Fibroblast of villous mesenchyme (primary cell): ENCODE measurements around a stretch of chr12.

DNA sequence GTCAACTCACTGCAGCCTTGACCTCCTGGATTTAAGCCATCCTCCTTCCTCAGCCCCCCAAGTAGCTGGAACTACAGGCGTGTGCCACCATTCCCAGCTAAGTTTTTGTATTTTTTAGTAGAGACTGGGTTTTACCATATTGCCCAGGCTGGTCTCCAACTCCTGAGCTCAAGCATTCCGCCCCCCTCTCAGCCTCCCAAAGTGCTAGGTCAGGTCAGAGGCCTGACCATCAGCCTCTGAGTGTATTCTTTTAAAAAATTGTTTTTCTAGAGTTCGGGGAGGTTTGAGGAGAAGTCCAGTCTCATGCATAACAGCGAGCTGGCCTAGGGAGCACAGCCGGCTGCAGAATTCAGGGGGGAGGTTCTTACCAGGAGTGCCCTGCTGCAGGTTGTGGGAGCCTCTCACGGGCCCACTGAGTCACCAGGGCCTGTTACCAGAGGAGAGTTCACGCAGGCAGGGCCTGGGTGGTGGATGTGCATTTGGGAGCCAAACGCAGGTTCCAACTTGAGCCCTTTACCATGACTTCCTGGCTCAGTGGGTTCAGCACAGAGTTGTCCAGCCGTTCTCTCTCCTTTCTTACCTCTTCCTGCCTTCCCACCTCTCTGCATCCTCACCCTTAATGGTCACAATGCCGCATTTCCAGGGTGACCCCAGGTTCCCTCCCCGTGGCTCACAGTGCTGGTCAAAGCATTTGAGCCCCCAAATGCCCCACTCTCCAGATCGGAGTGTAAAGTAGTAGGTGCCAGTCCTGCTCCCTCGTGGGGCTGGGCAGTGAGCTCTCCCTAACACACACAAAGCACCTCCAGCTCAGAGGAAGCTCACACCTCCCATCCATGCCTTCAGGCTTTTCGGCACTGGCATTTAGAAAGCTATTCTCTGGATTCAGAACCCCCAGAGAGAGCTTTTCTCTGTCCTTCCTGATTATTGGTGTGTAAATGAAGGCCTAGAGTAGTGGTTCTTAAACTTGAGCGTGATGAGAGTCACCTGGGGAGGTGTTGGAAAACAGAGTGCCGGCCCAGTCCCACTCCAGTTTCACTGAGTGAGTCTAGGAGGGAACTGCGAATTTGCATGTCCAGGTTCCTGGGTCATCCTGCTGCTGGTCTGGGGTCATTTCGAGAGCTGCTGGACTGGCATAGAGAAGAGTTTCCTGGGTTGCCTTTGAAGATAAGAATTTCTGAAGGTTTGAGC lies 14.6 kb downstream of the CD9 start:
- CAGE, long polyA plus RNA, result no peak

DNA sequence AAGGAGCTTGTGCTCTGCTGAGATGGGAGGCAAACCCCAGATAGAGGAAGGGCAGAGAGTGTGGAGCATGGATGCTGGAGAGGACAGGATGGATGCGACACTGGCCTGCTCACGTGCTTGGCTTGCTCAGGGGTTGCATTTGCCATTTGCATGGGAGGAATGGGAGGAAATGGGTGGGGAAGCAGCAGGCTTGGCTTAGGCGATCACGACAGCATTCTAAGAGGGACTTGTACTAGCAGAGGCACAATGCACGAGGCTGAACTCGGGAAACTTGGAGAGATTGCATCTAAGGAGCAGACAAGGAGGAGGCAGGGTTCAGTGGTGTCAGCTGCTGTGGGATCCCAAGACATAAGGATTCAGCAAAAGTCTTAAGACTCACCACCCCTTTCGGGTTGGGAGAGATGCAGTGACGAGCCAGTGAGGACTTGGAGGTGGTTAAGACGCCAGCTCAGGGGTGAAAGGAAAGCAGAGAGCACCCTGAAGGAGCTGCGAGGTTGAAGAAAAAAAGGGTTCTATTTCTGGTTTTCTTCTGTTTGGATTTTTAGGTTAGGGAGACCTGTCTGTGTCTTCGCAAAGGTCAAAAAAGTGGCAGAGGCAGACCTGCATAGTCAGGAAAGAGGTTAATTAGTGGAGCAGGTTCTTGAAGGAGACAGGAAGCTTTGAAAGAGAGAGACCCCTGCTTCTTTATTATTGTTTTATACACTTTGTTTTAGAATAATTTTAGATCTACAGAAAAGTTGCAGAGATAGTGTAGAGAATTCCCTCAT lies 20.0 kb downstream of the CD9 start:
- CAGE, long polyA plus RNA, result no peak

DNA sequence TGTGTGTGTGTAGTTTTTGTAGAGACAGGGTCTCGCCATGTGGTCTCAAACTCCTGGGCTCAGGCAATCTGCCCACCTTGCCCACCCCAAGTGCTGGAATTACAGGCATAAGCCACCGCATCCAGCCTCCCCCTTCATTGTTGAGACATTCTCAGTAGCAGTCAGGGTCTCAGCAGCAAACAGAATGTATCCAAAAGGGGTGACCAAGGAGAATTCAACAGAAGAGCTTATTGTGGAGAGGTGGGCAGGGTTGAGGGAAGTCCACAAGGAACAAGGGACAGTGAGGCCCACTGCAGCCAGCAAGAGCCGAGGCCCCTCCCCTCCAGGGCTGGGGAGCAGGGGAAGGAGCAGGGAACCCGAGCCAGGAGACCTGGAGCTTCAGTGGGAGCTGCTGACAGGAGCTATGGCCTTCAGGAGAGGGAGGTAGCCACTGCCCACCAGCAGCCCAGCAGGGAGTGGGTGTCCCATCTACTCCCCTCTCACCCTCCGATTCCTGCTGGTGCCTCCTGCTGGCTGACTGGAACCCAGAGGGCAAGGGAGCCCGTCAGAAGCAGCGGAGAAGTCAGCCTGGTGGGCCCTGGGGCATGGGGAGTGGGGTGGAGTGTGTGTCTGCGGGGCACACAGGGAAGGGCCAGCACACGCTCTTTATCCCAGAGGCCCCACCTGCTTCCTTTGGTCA lies 37.1 kb upstream of the PLEKHG6 start:
- CAGE, long polyA plus RNA, result no peak

DNA sequence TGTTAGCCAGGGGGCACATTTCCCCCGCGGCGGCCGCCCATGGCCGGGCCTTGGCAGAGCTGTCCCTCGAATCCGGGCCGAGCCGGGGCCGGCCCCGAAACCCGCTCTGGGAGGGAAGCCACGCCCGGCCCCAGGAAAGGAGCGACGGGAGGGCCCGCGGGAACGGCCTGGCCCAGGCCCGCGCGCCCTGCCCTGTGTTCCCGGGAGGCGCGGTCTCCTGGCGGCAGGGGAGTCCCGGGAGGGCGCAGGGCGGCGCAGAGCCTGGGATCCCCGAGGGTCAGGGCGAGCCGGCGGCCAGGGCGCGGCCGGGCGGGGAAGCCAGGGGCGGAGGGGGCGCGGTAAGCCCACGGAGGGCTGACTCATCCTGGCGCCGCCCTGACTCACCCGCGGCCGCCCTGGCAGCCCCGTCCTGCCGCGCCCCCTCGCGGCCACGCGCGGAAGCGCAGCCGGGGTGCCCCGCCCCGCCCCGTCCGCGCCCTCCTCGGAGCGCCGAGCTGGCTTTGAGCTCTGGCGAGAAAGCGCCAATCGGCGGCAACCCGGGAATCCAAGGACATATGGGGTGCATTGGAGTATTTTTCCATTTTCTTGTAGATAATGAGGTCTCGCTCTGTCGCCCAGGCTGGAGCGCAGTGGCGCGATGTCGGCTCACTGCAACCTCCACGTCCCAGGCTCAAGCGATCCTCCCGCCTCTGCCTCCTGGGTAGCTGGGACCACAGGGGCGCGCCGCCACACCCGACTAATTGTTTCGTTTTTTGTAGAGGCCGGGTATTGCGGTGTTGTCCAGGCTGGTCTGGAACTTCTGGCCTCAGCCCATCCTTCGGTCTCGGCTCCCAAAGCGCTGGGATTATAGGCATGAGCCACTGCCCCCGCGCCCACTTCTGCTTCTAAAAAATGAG lies 31.8 kb upstream of the PLEKHG6 start:
- CAGE, long polyA plus RNA, result no peak

GRCh38 chr12:6322257-6322690 lies 11.8 kb downstream of the PLEKHG6 start:
- CAGE, long polyA plus RNA, result no peak

- CAGE, long polyA plus RNA, result no peak
Measured at GRCh38 chr12:6341132-6341473, 773 bp downstream of the TNFRSF1A start.

GRCh38 chr12:6343477-6344295 lies 1.8 kb upstream of the TNFRSF1A start:
- CAGE, long polyA plus RNA, result no peak

DNA sequence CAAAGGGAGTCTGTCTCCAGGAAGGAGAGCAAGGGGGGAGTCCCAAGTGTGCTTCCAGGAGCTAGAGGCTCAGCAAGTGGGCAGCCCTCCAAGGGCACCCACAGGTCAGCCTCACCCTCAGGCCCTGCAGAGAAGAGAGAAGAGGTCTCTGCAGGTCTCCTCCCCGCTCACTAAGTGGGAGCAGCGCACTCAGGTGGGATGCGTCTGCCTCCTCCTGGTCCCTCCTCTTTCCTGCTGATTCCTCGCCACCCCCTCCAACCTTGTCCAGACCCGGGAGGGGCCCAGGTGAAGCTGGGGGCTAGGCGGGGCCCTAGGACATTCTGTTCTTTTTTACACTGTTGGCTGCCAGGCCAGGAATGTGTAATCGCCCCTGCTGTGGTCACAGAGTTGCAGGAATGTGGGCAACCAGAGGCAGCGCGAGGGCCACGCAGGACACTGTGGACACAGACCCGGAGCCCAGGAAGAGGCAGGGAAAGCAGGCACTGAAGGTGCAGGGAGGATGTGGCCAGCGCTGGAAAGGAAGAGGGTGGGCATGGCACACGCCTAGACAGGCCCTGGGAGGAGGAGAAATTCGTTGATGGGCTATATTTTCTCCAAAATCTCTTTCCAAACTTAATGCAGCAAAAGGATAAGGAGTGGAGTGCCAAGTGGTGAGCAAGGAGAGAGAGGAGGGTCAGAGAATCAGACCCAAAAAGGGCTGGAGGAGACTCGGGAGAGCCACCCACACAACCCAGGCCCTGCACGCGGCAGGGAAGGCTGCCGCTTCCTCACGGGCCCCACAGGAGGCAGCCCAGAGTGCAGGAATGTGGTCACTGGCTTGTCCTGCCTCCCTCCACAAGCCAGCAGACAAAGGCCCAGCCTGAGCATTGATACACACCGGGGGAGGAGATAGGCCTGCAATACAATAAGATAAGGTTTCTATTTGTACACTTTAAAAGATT lies 913 bp upstream of the SCNN1A start:
- CAGE, long polyA plus RNA, result no peak

- CAGE, long polyA plus RNA, result no peak
Measured at GRCh38 chr12:6450820-6451891, 686 bp upstream of the TAPBPL start.

DNA sequence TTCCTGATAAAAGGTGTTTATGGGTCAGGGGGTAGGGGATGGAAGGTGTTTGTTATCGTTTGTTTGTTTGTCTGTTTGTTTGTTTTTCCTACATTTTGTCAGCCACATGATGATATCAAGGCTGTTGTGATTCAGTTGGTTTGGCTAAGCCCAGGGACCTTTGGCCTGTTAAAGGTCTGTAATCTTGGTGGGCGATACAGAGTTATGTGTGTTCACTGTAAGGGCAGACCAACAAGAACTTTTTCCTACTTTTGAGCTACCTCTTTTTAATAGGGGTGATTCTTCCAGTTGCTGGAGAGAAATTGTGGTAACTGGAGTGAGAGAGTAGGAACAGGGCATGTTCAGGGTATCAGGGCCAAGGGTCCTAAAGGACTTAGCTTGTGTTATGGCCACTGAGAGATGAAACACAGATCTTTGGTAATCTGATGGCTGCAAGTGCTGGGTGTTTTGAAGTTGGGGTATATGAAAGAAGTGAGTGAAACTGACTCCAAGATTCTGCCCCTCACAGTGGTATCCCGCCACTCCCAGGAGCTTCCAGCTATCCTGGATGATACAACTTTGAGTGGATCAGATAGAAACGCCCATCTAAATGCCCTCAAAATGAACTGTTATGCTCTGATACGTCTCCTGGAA lies 16.3 kb downstream of the NCAPD2 start:
- CAGE, long polyA plus RNA, result no peak

DNA sequence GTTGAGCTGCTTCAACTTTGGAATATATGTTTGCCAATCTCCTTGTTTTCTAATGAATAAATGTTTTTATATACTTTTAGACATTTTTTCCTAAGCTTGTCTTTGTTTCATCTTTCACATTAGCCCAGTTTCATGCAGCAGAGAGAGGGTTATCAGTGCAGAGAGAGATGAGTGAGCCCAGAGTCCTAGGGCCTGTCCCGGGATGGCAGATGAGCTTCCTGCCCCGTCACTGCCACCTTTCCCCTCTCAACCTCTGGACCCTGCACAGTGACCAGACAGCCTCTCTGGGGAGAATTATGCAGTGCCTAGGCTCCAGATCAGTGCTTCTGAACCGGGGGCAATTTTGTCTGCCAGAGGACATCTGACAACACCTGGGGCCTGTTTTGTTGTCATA lies 2.4 kb upstream of the GAPDH start:
- CAGE, long polyA plus RNA, result no peak

DNA sequence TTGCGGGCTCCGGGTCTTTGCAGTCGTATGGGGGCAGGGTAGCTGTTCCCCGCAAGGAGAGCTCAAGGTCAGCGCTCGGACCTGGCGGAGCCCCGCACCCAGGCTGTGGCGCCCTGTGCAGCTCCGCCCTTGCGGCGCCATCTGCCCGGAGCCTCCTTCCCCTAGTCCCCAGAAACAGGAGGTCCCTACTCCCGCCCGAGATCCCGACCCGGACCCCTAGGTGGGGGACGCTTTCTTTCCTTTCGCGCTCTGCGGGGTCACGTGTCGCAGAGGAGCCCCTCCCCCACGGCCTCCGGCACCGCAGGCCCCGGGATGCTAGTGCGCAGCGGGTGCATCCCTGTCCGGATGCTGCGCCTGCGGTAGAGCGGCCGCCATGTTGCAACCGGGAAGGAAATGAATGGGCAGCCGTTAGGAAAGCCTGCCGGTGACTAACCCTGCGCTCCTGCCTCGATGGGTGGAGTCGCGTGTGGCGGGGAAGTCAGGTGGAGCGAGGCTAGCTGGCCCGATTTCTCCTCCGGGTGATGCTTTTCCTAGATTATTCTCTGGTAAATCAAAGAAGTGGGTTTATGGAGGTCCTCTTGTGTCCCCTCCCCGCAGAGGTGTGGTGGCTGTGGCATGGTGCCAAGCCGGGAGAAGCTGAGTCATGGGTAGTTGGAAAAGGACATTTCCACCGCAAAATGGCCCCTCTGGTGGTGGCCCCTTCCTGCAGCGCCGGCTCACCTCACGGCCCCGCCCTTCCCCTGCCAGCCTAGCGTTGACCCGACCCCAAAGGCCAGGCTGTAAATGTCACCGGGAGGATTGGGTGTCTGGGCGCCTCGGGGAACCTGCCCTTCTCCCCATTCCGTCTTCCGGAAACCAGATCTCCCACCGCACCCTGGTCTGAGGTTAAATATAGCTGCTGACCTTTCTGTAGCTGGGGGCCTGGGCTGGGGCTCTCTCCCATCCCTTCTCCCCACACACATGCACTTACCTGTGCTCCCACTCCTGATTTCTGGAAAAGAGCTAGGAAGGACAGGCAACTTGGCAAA lies 922 bp downstream of the GAPDH start:
- CAGE, long polyA plus RNA, result no peak

DNA sequence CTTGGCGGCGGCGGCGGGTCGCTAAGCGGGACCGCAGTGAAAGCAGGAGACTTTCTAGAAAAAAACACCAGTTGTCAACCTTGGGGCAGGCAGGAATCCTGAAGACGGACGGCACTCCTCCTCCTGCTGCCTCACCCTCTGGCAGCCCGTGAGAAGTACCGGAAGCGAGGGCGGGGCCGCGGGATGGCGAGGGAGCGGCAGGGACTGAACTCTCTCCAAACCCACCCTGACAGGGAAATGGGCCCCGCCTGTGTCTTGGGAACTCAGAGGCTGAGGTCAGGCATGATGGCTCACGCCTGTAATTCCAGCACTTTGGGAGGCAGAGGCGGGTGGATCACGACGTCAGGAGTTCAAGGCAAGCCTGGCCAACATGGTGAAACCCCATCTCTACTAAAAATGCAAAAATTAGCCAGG lies 6.2 kb downstream of the GAPDH start:
- CAGE, long polyA plus RNA, result no peak

GRCh38 chr12:6547929-6548384 lies 7.9 kb downstream of the IFFO1 start:
- CAGE, long polyA plus RNA, result no peak

DNA sequence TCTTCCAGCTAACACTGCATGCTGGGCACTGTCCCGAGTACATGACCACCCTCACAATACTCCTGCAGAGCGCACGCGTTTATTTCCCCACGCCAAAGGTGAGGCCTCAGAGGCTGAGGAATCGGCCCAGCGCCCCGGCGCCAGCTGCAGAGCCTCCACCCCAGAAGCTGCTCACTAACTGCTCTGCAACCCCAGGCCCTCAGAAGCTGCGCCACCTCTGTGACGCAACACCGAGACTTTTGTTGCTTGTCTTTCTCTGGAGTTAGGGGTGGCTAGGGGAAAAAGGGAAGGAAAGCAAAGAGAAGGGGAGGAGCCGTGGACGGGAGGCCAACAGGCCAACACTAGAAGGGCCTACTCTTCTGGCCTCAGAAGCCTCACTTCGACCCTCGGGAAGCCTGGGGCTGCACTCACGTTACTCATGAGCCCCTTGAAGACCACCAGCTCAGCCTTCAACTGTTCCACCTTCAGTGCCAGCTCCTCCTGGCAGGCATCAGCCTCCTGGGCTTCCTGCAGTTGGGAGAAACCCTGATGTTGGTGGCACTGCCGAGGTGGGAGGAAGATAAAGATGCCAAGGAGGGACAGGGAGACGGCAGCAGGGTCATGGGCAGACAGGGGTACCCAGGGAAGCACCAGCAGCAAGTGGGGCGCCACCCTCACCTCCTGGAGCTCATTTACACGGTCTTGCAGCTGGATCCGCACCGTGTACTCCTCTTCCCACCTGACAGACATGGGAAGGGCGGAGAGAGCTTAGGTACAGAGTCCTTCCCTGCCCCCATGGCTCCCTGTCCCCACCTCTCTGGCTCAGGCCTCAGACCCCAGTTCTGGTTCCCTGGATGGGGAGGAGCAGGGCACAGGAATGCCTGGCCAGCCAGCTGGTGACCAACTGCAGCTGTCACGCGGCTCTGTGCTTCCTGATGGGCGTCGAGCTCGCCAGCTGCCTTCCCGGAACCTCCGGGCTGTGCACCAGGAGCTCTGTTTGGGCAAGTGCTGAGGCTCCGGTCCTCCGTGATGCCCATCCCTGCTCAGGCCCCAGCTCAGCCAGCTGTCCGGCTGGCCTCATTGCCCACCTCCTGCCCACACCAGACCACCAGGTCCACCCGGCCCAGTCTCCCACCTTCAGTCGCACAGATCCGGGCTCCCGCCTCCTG lies 5.2 kb downstream of the IFFO1 start:
- CAGE, long polyA plus RNA, result no peak

- CAGE, long polyA plus RNA, result no peak
Measured at GRCh38 chr12:6578398-6579052, 10.4 kb upstream of the NOP2 start.

GRCh38 chr12:6584327-6584751 lies 16.2 kb upstream of the NOP2 start:
- CAGE, long polyA plus RNA, result no peak

DNA sequence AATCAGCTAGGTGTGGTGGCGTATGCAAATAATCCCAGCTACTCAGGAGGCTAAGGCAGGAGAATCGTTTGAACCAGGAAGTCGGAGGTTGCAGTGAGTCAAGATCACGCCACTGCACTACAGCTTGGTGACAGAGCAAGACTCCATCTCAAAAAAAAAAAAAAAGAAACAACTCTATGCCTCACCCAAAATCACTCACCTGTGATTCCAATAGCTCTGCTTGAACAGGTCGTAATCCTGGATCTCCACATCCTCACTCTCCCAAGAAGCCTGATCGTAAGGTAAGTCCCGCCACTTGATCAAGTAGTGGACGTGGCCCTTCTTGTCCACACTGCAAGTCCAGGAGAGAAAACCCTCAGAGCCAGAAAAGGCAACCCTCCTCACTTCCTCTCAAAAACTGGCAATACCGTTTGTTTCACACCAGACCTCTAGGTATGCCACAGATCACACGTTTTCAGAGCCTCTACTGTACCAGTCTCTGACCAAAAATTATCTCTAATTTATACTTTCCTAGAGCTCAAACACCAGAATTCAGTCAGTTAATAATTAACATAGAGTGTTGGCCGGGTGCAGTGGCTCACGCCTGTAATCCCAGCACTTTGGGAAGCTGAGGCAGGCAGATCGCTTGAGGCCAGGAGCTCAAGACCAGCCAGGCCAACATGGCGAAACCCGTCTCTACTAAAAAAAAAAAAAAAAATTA lies 11.2 kb downstream of the CHD4 start:
- CAGE, long polyA plus RNA, result no peak

DNA sequence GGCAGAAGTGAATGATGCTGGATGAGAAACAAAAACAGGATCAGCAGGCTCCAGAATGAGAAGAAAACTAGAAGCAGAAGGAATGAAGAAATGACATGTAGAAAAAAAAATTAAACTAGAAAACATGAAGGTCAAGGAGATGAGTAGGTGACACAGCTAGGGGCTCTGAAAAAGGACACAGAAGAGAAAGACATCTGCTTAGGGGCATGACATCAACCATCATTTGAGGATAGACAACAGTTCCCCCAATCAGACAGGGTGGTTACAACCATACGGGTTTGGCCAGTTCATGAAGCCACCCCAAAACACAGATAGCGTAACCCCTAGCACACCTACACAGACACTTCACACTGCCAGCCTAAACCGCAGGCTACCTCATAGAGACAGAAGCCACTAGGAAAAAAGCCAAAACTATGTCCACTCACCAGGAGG lies 2.0 kb downstream of the CHD4 start:
- CAGE, long polyA plus RNA, result no peak

GRCh38 chr12:6612581-6613445 lies 5.6 kb upstream of the CHD4 start:
- CAGE, long polyA plus RNA, result no peak